Cardiac septum (tissue), 1 donor: ENCODE results near the genes CA9, GBA2, MSMP and SPAAR.

- PRO-cap: no peak
These were observed 1.1 kb upstream of the ATOSB start for GRCh38 chr9:35116639-35117332.

DNA sequence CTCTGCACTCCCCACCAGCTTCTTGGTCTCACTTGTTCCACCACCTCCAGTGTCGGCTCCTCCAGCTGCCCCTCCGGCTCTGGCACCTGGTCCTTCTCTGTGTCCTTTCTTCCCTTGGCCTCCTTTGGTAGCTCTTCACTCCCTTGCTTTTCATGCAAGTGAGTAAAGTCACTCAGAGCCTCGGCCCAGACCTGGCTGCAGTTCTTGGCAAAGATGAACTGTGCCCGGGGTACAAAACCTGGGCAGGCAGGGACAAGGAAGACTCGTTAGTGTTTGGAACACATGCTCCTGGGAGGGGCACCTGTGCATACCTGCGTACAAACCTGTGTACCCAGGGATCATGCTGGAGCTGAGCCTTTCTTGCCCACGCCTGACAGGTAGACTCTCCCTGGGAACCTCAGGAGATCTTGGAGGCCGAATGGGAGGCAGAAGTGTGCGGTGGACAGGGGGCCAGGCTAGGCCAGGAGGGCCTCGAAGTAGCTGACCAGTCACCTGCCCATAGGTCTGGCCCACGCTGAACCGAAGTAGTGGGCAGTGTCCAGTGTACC lies 761 bp downstream of the FAM166B start:
- PRO-cap: no peak

- PRO-cap: no peak
These were observed 4.3 kb upstream of the ARHGEF39 start for GRCh38 chr9:35669194-35669795.

DNA sequence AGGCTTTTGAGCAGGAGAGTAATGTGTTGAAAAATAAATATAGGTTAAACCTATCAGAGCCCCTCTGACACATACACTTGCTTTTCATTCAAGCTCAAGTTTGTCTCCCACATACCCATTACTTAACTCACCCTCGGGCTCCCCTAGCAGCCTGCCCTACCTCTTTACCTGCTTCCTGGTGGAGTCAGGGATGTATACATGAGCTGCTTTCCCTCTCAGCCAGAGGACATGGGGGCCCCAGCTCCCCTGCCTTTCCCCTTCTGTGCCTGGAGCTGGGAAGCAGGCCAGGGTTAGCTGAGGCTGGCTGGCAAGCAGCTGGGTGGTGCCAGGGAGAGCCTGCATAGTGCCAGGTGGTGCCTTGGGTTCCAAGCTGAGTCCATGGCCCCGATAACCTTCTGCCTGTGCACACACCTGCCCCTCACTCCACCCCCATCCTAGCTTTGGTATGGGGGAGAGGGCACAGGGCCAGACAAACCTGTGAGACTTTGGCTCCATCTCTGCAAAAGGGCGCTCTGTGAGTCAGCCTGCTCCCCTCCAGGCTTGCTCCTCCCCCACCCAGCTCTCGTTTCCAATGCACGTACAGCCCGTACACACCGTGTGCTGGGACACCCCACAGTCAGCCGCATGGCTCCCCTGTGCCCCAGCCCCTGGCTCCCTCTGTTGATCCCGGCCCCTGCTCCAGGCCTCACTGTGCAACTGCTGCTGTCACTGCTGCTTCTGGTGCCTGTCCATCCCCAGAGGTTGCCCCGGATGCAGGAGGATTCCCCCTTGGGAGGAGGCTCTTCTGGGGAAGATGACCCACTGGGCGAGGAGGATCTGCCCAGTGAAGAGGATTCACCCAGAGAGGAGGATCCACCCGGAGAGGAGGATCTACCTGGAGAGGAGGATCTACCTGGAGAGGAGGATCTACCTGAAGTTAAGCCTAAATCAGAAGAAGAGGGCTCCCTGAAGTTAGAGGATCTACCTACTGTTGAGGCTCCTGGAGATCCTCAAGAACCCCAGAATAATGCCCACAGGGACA lies at the start of gene CA9:
TSS of gene CA9 (plus strand) at position 593 of the 1,021 bp plus-strand sequence.
- PRO-cap: no peak

DNA sequence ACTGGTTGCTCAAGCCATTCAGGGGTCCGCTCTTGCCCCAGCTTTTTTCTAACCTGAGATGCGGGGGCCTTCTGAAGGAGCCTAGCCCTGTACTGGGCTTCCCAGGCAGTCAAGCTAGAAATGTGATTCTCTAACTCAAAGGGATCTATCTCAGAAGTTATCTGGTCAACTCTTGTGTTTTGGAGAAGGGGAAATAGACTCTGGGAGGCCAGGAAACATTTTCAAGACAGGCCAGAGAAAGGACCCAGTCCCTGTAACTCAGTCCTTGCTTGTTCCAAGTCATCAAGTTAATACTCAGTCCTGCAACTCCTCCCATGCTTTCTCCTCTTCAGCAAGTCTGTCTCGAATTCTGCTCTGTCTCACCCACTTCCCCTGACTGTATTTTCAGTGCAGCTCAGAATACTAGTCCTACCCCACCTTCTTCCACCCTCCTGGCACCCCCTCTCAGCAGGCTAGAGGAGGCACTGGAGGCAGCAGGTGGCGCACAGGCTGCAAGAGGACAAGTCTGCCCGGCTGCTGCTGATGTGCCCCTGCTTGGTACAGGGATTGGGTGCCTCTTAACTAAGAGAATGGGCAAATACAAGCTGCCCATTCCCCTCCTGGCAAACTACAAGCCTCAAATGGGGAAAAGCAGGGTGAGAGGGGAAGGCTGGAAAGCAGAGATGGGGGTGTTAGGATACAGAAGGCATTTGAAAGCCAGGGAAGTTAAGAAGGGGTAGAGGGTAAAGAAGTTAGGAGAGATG lies 5.2 kb downstream of the TLN1 start:
- PRO-cap: unidirectional peak, plus-strand start at position 487 of the sequence

- PRO-cap: bidirectional peak, plus-strand start at chr9:35749342, minus-strand start at chr9:35749171
These were observed at the start of gene GBA2 for GRCh38 chr9:35748509-35749483. TSS of gene GBA2 (minus strand) at chr9:35749228.

DNA sequence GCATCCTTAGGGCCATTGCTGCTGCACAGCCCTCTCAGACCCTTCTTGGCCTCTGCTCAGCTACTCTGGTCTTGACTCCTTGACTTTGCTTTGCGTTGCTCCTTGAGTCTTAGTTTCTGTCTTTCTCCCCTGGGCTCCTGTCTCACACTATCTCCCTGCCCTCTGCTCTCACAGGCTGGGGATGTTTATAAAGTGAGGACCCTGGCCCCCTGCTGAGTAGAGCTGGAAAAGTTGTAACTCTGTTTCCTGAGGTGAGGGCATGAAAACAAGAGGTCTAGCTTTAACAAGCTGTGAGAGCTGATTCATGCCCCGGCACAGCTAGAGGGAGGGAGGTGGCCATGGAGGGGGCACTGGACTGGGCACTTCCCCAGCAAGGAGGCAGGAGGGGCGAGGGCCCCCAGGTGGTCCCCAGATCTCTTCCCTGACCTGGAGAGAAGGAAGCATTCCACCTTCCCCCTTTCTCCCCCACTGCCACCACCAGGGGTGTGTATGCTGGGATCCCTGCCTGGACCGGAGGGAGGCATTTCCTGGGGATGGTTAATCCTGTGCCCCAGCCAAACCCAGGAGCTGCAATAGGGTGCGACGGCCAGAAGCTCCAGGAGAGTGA lies at the start of gene MSMP:
TSS of gene MSMP (minus strand) at position 163 of the 607 bp plus-strand sequence.
- PRO-cap: no peak

DNA sequence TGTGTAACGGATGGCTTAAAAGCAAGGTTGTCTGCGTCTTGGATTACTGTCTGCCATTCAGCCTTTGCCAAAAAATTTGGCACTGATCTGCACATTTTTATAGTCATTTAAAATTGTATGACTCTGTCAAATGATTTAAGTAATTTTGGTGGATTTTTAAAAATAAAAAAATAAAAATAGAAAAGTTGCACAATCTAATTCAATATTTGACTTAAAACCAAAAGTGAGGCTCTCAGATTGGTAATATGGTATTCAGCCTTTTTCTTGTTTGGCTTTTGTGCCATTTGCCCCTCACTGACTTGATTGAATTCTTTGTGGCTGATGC lies 3.6 kb upstream of the MSMP start:
- PRO-cap: no peak

- PRO-cap: no peak
These were observed 749 bp upstream of the HRCT1 start for GRCh38 chr9:35905191-35905715.

- PRO-cap: bidirectional peak, plus-strand start at chr9:35909492, minus-strand start at chr9:35909371
These were observed at the start of gene SPAAR for GRCh38 chr9:35909067-35909750. TSS of gene SPAAR (plus strand) at chr9:35909490.

GRCh38 chr9:35923843-35925139 lies 15.0 kb downstream of the SPAAR start:
- PRO-cap: no peak

DNA sequence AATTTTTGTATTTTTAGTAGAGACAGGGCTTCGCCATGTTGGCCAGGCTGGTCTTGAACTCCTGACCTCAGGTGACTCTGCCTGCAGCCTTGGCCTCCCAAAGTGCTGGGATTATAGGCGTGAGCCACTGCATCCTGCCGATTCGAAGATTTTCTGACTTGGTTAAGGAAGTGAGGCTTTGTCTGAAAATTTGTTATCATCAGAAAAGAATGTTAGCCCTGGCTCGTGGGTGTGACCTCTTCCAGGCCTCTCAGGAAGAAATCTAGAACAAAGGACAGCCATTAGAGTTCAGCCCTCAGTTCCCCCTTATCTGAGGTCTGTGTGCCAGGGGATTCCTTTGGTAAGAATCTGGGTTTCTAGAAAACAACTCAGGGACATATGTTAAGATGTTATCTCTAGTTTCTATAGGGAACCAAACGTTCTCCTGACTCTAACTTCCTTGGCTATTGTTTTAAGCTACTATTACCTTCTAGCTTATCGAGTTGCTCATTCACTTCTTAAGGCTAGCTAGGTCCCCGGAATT lies 6.2 kb downstream of the OR2S2 start:
- PRO-cap: no peak

GRCh38 chr9:35962027-35962895 lies 4.3 kb upstream of the OR2S2 start:
- PRO-cap: bidirectional peak, plus-strand start at chr9:35962438, minus-strand start at chr9:35962289

DNA sequence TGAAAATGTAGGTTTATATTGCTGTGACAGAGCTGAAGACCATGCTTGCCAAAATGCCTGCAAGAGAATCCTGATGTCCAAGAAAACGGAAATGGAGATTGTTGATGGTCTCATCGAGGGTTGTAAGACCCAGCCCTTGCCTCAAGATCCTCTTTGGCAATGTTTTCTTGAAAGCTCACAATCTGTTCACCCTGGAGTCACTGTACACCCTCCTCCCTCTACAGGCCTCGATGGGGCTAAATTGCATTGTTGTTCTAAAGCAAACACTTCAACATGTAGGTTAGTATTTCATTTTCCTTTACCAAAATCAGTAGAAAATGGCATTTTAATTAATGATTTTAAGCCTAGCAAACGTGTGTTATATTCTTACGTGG lies 48.9 kb upstream of the GLIPR2 start:
- PRO-cap: no peak

GRCh38 chr9:36141404-36141844 lies 4.9 kb downstream of the GLIPR2 start:
- PRO-cap: no peak

DNA sequence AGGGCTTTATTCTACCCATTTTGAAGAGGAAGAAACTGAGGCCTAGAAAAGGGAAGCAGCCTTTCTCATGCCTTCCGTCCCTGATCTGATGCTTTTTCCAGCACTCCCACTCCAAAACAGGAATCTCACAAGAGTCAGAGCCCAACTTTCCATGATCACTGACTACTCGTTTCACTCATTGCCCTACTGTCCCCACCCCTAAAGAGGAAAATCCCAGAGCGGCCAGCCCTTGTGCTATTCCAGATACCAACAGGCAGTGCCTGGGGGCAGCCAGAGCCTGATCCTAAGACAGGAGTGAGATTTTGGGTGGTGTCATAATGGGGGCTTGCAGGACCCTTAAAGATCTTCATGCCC lies 16.1 kb upstream of the CCIN start:
- PRO-cap: no peak

GRCh38 chr9:36166494-36167047 lies 2.6 kb upstream of the CCIN start:
- PRO-cap: no peak

GRCh38 chr9:36191642-36192089 lies 945 bp downstream of the CLTA start:
- PRO-cap: no peak

GRCh38 chr9:36192209-36192478 lies 1.4 kb downstream of the CLTA start:
- PRO-cap: no peak

GRCh38 chr9:36218920-36219594 lies 28.3 kb downstream of the CLTA start:
- PRO-cap: no peak